ENCODE measurements around a stretch of chr18.

DNA sequence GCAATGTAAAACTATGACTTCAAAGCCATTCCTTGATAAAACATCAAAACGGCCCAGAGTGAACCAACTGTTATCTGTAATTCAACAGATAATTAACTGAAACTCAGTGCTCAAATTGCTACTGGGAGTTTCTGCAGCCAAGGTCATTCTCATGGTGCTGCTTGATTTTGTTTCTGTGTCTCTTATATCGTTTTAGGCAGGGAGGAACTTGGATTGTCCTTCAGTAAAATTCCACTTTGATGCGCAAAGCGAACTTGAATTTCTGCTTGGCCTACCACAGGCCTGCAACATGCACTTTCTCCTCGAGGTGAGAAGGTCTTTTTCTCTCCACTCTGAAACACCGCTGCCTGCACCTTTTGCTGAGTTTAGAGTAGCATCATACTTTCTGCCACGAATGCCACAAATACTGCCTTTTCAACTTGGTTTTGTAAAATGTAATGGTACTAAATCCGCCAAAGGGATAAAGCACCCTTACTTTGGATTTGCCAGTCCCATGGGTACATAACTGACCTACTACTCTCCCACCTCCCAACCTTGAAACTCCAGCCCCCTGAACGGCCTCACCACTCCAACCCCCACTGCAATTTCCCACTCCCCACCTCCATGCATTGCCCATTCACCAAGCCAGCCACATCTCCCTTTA lies 204.7 kb downstream of the TGIF1 start:
- PRO-cap: no peak

DNA sequence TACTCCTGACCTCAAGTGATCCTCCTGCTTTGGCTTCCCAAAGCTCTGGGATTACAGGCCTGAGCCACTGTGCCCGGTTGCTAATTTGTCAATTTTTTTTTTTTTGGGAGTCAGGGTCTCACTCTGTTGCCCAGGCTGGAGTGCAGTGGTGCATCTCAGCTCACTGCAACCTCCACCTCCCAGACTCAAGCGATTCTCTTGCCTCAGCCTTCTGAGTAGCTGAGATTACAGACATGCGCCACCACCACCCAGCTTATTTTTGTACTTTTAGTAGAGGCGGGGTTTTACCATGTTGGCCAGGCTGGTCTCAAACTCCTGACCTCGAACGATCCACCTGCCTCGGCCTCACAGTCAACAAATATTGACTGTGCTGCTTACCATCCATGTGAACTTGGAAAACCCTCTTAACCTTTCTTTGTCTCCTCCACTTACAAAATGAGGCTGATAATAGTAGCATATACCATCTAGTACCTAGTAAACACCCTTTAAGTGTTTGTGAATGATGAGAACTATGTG lies 217.1 kb downstream of the TGIF1 start:
- PRO-cap: no peak

DNA sequence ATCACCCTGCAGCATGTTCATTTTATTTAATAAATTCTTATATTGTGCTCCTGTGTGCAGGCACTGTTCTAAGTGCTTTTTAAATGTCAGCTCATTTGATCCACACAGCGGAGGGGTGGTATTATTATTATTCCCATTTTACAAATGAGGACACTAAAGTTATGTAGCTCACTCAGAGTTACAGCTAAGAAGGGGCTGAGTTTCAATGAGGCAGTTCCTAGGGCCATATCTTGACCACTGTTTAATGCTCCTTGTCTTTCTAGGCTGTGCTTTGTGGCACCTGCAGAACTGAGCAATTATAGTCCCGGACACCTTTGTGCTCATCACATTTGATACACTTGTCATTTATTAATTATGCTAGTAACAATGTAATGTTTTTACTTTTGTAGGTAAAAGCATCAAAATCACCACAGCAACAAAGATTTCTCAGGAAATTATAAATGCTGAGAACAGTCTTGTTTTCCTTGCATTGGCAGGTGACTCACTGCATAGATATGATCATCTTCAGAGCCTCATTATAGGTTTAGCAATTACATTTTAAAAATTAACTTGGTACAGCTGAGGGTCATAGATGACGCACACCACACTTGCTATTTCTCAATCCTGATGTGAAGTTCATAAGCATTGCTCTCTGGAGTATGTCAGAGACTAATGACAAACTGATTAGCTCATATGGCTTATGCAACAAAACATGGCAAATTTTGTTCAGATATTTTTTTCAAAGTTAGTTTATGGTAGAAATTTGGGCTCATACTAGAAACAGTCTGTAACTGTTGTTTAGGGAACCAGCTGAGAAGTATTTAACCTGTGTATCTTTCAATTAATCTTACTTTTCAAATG lies 366.8 kb downstream of the TGIF1 start:
- PRO-cap: no peak

DNA sequence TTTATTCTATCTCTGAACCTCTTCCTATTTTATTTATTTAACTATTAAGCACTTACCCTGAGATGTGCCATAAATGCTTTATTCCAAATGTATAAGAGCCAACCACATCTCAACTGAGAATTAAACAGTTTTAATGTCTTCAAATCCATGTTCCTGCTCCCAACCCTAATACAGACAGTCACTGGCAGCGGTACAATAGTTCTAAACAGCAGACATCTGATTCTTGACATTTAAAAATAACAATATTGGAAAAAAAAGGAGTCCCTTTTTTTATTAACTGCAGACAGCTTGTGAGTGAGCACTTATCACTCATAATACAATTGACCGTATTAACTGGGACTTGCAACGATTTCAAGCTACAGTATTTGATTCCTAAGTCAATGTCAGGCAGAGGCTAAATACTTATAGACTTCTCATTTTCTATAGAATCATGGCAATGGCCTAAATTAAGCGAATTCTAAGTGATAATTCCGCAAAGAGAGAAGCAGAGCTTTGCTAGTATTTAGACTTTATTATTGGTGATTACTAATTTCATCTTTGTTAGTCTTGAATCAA lies 424.7 kb downstream of the TGIF1 start:
- PRO-cap: no peak

DNA sequence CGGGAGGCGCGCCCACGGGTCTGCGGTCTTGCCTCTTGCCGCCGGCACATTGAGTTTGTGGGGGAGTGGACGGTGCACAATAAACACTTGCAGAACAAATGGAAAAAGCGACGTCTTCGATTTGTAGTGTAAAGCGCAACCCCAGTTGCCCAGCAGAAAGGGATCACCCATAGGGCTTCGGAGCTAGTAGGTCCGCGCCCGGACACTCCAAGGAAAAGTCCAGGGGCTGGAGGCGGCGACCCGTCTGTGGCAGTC lies 976 bp upstream of the ZBTB14 start:
- PRO-cap: bidirectional peak, plus-strand start at position 47 of the sequence, minus-strand start at position 51 of the sequence

- PRO-cap: no peak
These were observed 111.1 kb upstream of the ZBTB14 start for GRCh38 chr18:5406498-5407145.

- PRO-cap: bidirectional peak, plus-strand start at chr18:5466522, minus-strand start at chr18:5466396
These were observed 77.5 kb downstream of the EPB41L3 start for GRCh38 chr18:5466230-5466803.

- PRO-cap: no peak
These were observed 159.6 kb downstream of the L3MBTL4 start for GRCh38 chr18:6254945-6255722.

DNA sequence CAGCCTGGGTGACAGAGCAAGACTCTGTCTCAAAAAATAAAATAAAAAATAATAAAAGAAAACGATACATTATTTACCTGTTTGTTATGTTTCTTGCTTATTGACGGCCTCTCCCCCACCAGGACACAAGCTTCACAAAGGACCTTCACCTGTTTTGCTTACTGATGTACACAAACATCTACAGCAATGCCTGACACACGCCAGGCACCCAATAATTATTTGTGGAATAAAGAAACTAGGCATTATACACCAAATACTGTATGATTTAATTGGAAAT lies 20.3 kb downstream of the L3MBTL4 start:
- PRO-cap: no peak

DNA sequence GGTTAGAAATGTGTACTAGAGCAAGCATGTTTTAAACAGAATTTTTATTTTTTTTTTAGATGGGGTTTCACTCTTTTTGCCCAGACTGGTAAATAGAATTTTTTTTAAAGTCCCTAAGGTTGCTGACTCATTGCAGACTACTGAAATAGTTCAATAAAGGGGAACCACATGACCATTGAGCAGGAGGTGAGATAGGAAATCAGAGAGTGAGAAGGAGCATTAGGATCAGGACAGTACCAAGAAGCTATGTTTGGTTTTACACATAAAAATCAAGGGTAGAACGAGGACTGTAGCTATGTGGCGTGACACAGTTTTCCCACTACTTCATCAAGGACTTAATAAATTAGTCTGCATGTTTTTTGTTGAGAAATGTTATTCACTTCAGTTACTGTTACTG lies 33.5 kb downstream of the LAMA1 start:
- PRO-cap: no peak

- PRO-cap: unidirectional peak, plus-strand start at chr18:7566599
These were observed 586 bp upstream of the PTPRM start for GRCh38 chr18:7566521-7566939.

DNA sequence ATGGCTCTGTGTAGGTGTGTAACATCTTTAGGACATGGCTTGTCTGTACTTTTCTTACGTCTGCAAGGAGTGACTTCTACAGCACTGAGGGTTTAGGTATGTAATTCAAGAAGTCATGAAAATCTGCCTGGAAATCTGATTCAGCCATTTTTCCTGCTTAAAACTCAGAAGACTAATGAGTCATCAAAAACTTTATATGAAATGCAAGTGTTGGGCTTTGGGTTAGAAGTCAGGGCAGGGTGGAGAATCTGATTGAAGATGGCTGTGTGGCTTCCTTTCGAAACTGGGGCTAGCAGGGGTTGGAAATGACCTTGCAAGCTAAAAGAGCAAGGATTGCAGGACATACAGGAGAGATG lies 8.6 kb downstream of the PTPRM start:
- PRO-cap: no peak

DNA sequence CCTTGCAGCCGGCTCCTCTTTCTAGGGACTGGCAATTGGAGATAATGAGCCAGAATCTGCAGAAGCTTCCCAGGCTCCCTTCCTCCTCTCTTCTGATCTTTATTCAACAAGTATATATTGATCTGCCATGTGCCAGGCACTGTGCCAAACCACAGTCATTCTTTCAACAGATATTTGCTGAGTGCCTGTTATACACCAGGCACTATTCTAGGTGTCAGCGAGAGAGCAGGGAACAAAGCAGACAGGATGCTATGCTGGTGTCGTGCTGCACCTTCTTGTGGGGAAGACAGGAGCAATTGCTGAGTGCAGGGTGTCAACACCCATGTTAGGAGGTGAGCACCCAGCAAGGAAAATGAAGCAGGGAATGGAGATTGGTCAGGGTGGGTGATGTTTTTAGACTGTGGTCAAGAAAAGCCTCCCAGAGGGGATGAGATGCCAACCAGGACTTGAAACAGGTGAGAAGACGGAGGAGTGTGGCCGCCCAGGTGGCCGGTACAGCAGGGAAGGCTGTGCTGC lies 307.7 kb upstream of the RAB12 start:
- PRO-cap: no peak

GRCh38 chr18:8783998-8784496 lies 78.7 kb downstream of the MTCL1 start:
- PRO-cap: no peak

- PRO-cap: no peak
These were observed 158.6 kb upstream of the NDUFV2 start for GRCh38 chr18:8943843-8944272.

GRCh38 chr18:8951609-8952020 lies 150.9 kb upstream of the NDUFV2 start:
- PRO-cap: no peak

DNA sequence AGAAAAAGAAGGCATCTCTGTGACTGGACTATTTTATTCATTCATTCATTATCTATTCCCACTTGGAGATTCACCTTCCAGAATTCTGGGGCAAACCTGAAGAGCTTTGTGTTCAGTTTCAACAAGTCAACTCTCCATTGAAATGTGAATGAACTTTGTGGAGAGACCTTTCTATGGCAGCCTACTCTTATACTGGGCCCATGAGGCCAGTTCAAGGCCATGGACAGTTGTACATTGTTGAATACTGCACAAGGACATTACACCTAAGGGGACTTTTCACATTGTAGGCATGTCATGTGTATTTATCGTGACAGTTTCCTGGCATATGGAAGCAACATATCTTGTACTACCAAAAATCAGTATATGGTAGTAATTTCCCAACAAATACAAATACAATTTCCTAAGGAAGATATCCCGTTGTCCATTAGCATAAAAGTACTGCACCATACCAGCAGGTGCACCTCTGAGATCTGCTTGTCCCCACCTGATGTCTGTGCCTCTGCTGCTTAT lies 88.3 kb upstream of the NDUFV2 start:
- PRO-cap: no peak

DNA sequence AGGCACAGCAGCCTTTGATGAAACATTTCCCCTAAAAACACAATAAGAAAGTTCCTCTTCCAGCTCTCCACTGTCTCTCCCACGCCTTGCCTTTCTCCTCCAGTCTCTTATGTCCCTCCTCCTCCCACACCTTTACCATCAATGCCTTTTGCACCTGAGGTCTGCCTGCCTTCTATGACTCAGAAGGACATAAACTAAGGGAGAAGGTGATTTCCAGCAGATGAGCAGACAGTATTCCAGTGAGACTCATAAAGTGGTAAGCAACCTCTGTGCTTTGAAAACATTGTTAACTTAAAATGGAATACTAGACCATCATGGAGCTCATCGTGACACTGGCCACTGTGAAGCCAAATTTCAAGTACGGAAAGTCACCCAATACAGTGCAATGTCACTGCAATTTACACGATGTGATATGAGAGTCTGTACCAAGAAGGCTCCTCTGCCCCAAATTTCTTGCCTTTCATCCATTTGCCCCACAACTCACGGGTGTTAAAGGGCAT lies 34.1 kb upstream of the NDUFV2 start:
- PRO-cap: no peak

GRCh38 chr18:9095153-9095675 lies 7.3 kb upstream of the NDUFV2 start:
- PRO-cap: no peak

DNA sequence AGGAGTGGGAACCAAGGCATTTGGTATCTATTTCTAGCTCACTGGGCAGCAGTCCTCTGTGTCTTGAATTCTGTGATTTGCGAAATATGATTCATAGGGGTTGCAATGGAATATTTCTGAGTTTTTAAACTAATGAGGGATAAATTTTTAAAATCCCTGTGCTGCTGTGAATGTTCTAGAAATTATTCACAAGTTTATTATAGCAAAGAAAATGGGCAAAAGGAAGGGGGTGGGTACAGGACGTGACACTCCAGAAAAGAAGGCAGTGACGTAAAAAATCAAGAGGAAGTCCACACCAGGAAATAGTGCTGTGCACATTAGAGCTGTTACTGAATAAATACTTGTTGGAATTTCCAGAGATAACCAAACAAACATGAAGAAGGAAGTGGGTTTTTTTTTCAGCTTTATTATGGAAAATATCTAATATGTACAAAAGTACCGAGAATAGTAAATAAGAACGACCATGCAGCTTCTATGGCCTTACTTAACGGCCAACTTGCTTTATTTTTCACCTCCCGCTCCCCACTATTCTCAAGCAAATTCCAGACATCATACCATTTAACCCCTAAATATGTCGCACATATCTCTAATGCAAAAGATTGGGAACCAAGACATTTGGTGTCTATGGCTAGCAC lies 757 bp upstream of the NDUFV2 start:
- PRO-cap: unidirectional peak, plus-strand start at position 287 of the sequence; unidirectional peak, plus-strand start at position 344 of the sequence